ENCODE data around the genes PRR11, SMG8 and CLTC.

- RRBS: no CpG with 5 or more reads among the region's 10 CpGs
These were observed 8.2 kb upstream of the EPX start for GRCh38 chr17:58184277-58184775.

- RRBS: no CpG with 5 or more reads among the region's 7 CpGs
These were observed 695 bp upstream of the TSPOAP1 start for GRCh38 chr17:58329335-58329645.

DNA sequence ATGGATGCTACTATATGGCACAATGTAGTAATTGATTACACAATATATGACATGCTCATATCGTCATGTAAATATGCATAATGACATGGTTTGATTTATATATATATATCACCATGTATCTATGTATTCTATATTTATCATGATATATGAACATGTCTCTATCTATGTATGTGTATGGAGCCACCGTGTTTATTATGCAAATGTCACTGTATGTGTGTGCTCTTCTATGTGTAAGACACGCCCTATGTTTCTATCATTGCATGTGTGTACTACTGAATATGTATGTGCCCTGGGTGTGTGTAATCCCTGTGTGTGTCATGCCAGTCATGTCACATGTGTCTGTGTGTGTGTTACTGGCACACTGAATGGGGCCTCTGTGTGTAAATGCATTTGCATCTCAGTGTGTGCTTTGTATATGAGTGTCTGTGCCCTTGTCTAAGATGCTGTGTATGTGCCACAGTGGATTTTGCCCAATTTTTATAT lies 1.5 kb upstream of the TSPOAP1 start:
- RRBS: no CpG with 5 or more reads among the region's 3 CpGs

GRCh38 chr17:58332560-58333024 lies 4.0 kb upstream of the TSPOAP1 start:
- RRBS: no CpG with 5 or more reads among the region's 19 CpGs

GRCh38 chr17:58334987-58335811 lies 6.6 kb upstream of the TSPOAP1 start:
- RRBS: no CpG with 5 or more reads among the region's 10 CpGs

GRCh38 chr17:58339935-58340564 lies 11.5 kb upstream of the TSPOAP1 start:
- RRBS: no CpG with 5 or more reads among the region's 5 CpGs

DNA sequence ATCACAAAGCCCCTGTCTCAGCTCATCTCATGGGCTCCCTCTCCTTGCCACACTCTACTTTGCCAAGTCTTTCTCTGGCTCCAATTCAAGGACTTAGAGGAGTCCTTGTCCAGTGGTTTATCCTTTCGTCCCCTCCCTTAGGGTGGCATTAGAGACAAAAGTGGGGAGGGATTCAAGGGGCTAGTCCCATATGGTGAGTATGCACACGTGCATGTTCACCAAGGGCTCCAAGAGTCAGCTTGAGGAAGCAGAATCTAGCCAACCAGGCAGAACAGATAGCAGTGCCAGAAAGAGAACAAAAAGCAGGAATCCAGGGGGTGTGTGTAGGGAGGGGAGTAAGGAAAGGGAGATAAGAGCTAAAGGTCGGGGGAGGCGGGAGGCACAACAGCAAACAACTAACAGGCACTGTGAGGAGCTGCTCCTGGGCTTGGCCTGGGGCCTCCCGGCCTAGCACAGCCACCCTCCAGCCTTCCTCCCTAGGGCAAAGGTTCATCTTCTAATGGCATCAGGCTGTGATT lies 12.2 kb upstream of the SUPT4H1 start:
- RRBS: no CpG with 5 or more reads among the region's 5 CpGs

GRCh38 chr17:58382765-58383197 lies 30.8 kb upstream of the SUPT4H1 start:
- RRBS: no CpG with 5 or more reads among the region's 1 CpG

- RRBS: no CpG with 5 or more reads among the region's 3 CpGs
These were observed 1.6 kb downstream of the RNF43 start for GRCh38 chr17:58415701-58416135.

DNA sequence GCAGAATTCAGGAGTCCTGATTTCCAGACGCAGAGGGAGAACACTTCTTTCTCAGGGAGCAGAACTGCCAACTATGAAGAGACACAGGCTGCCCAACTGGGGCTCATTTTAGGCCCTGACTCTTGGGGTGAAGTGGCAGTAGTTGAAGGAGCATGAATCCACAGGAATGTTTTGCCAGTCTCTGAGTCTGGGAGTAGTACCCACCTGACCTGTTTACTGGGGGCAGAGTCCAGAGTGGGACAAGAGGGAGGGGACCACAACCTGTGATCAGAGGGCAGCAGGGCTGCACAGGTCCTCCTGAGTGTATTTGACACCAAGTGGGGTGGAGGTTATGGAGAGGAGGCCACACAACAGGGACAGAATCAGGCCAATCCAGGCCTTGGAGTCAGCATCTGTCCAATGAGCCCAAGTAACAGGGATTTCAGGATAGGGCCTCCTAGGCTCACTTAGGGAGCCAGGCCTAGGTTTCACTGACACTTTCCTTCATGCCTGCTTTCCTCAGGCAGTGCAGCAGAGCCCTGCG lies 2.5 kb upstream of the MTMR4 start:
- RRBS: no CpG with 5 or more reads among the region's 2 CpGs

GRCh38 chr17:58531426-58532732 lies 12.2 kb downstream of the SEPTIN4 start:
- RRBS: 2% methylated on average over 30 of the region's 88 CpGs

DNA sequence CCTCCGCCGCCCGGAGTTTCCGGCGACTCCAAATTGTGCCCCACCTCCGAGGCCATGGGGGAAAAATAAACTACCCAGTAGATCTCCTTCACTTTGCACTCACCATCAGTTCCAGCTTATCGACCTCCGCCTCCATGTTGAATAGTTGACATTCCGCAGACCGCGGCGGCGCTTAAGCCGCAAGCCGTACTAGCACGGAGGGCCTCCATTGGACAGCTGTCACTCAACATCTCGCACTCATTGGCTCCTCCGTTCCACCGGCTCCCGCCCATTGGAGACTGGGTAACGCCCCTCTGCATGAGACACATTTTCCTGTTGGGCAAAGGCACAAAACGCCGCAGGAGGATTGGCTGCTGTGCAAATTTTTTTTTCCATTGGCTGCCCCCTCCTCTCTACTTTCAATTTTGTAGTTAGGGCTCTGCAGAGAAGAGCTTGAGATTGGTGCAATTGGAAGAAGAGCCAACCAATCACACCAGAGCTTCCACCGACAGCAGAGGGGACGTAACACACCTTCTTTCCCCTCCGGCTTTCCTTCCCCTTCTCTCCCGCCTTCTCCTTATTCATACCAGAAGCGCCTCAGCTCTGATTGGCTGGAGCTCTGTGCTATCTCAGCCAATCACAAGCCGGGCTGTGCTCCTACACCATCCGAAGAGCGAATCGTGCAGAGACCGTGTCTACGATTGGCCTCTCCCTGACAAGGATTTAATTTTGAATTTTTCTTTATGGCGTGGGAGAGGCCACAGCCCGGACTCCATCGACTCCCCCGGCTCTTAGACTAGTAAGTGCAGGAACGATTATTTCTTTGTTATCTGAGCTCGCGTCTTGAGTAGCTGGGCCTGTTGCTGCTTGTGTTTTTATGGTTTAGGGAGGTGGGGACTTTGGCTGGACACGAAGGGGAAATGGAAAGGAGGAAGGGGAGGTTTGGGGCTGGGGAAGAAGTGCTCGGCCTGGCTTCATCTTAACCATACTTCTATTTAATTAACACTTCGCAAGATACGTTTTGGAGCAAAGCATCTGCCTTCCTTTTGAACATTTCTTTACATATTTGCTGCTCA lies at the start of gene PRR11:
Gene PRR11 (plus strand): TSS at position 719 of the 1,055 bp plus-strand sequence.
- RRBS: 5% methylated on average over 7 of the region's 45 CpGs

DNA sequence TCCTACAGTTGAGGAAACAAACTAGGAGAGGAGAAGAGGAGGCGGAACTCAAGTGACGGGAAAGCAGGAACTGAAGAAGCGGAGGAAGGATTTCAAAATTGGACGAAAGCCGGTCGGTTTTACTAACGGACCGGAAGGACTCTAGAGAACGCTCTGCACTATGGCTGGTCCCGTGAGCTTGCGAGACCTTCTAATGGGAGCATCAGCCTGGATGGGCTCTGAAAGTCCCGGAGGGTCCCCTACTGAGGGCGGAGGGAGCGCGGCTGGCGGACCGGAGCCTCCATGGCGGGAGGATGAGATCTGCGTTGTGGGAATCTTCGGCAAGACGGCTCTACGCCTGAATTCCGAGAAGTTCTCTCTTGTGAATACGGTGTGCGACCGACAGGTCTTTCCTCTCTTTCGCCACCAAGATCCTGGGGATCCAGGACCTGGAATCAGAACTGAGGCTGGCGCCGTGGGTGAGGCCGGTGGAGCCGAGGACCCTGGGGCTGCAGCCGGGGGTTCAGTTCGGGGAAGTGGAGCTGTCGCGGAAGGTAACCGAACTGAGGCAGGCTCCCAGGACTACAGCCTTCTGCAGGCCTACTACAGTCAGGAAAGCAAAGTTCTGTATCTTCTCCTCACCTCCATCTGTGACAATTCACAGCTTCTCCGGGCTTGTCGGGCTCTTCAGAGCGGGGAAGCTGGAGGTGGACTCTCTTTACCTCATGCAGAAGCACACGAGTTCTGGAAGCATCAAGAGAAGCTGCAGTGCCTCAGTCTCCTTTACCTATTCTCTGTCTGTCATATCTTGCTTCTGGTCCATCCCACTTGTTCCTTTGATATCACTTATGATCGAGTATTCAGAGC lies at the start of gene SMG8:
Gene SMG8 (plus strand): TSS at position 144 of the 846 bp plus-strand sequence.
- RRBS: 1% methylated on average over 8 of the region's 41 CpGs

DNA sequence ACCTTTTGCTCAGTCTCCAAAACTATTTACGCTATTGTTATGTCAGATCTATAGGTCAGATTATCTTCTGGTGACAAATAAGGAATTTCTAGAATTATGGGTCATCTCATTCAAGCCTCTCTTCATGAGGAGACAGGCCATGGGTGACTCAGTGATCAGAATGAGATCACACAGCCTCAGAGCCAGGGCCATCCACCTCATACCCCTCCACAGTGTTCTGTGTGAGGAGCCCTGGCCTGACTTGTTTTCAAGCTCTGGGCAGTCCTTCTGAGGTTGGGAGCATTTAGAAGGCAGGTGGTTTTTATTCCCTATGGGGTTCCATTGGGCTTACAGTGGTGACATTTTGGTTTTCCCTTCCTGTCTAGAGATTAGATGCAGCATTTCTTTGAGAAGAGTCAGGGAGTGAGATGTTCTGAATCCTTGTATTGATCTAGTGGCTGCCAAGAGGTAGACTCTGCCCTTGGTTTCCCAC lies 26.5 kb downstream of the YPEL2 start:
- RRBS: no CpG with 5 or more reads among the region's 1 CpG

GRCh38 chr17:59370839-59372077 lies 39.8 kb downstream of the YPEL2 start:
- RRBS: no CpG with 5 or more reads among the region's 12 CpGs

- RRBS: no CpG with 5 or more reads among the region's 14 CpGs
These were observed 92.5 kb downstream of the YPEL2 start for GRCh38 chr17:59423824-59424393.

DNA sequence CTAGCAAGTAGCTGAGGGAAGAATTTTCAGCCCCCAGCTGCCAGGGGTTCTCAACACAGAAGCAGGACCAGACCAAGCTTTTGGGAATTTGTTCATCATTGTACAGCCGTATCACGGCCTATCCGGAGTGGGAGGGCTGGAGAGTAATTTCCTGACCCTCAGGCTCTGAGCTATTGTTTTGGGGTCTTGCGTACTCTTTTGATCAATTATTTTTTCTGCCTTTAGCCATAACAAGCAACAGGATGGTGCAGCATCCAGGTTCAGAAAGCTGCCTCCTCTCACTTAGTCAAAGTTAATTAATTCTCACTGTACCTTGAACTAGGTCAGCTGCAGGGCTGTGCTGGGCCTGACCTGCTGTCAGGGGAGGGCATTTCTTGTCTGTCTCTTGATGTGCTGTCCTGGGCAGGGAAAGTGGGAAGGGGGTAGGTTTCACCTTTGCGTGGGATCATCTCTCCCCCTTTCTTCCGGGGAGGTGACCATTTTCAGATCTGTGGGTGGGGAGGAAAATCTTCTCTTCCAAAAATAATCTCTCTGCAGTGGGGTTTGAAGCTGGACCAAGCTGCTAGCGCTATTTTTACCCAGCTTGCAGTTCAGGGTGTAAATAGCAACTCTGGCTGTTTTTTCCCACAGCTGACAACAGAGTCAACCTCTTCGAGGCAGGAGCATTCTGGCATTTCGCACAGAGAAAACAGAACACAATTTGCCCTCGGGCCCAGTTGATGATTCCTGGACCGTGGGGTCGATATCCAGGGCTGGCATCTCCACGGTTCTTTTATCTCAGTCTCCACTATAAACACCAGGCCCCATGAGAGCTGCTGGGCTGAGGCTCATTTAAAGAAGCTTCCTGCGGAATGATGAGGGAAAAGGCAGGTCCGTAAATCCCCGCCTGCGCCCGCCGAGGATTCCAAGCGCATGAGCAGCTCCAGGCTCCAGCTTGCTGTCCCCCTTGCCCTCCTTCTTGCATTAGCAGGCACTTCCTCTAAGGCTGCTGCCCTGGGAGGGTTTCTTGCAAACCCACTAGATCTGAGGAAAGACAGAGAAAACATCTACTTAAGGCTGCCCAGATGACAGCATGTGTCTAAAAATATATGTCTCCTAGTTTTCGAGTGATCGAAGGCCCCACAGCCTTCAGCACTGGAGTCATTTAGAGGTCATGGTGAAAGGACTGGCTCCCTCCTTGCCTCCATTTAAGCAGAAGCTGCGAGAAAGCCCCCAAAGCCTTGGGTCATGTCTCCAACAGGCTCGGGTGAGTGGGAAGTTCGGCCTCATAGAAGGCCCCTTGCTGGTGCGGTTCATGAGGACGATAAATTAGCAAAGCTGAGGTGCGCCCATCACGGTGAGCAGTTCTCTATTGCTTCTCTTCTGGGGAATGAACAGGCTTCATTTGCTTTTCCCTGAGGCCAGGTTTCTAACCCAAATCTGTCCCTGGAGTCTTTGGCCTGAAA lies 93.9 kb downstream of the YPEL2 start:
- RRBS: no CpG with 5 or more reads among the region's 29 CpGs

DNA sequence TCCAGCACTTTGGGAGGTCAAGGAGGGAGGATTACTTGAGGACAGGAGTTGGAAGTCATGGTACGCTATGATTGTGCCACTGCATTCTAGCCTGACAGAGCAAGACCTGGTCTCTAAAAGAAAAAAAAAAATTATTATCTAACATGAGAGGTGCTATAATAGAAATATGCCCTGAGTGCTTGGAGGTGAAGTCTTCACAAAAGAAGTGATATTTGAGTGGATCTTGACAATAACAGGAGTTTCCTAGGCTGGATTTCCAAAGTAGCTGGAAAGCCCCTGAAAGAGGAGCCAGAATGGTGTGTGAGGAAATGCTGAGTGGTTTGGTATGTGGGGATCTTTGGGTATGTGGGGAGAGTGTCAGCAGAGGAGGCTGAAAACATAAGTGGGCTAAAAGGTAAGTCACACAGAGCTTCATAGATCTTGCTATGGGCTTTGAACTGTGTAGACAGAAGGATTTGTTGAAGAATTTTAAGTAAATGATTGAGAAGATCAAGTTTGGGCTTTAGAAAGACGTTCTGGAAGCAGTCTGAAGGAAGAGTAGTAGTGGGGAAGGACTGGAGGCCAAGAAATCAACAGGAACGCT lies 100.1 kb downstream of the YPEL2 start:
- RRBS: no CpG with 5 or more reads among the region's 3 CpGs

- RRBS: no CpG with 5 or more reads among the region's 13 CpGs
These were observed 109.5 kb downstream of the YPEL2 start for GRCh38 chr17:59440510-59441735.

DNA sequence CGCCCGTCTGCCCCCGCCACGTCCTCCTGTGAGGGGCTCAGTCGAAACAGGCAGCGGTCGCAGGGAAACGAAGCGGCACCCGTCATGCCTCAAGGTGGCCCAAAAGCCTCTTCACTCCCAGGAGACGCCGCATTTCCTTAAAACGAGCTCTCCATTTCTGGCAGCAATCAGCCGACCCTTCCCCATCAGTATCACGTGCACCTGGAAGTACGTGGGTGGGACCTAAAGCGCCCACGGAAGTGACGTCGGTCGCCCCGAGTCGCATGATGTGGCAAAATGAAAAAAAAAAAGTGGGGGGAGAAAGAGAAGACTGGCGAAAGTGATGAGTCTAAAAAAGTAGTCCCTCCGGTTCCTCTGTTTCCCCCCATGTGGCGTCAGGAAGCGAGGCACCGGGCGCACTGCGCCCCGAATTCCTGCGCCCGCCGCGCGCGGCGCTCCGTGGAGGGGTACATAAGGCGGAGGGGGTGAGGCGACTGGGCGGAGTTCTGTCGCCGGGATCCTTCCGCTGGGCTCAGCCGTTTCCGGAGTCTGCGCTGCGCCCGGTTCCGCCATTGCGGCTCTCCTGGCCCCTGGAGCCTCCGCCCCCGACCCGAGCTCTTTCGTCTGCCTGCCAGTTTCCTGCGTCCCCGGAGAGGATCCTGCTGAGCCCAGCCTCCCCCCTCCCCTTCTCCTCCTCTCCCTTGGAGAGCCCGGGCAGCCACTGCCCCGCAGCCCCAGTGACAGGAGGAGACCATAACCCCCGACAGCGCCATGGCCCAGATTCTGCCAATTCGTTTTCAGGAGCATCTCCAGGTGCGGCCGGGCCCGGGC lies at the start of gene CLTC:
Gene CLTC (plus strand): TSS at position 514 of the 810 bp plus-strand sequence.
- RRBS: 2% methylated on average over 19 of the region's 66 CpGs

Data from GM19240 (cell line).